Choroid plexus epithelial cell (primary cell): ENCODE measurements around the genes HTATIP2, ANO3, BDNF, MPPED2 and PAX6.

DNA sequence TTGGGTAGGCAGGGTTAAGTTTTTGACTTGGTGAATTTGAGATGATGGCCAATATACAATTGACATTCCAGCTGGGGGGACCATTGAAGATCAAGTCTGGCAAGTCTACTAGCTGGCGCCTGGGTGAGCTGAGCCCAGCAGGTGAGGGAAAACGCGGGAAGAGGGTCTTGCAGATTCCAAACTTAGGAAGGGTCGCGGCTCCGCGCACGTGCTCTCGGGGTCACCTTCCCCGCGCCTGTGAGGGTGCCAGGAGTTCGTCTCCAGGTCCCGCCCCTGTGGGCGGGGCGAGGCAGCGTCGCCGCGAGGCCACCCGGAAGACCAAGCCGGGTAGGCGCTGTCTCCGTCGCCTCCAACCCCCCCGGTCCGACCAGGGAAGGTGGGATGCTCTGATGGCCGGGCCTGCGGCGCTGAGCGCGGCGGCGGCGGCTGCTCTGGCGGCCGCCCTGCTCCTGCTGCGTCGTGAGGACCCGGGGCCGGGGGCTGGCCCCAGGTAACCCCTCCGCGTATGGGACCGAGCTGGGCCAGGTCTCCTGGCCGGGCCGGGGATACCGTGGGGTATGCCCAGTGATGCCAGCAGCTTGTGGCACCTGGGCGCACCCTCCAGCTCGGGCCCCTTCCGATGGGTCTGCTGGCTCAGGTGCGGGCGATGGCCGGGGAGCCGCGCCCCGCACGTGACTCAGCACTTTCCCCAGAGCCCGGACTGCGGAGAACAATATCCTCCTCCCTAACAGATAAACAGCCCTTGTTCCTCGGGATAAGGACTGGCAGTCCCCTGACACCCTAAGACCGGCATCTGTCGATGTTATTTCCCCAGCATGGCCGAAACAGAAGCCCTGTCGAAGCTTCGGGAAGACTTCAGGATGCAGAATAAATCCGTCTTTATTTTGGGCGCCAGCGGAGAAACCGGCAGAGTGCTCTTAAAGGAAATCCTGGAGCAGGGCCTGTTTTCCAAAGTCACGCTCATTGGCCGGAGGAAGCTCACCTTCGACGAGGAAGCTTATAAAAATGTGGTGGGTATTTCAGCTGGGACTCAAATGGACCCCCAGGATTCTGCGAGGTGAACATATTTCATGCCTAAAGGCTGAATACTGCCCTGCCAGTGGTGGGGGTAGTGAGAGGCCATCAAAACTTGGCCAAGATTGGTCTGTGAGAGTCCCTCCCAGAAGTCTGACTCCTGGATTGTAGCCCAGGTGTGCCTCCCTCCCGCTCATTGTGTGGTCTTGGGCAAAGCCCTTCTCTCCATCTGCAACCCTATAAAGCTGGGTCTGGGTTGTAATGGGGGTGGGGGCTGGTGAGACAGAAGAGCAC lies at the start of gene HTATIP2:
Gene HTATIP2 (plus strand): TSS at position 292 of the 1,308 bp plus-strand sequence.
- RRBS, result 8% methylated on average over 31 of the region's 74 CpGs

DNA sequence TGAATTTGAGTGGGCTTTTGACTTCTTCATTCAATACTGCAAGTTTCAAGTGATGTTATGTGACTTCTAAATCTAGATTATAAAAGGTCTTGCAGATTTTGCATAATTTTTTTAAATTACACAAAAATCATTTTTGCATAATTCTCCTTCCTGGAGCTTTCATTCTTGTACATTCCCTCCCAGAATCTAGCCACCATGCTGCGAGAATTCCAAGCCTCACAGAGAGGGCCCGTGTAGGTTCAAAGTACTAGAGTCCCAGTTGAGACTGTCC lies 407.5 kb upstream of the ANO3 start:
- RRBS, result no CpG with 5 or more reads among the region's 2 CpGs

- RRBS, result under 1% methylated on average over 8 of the region's 34 CpGs
Measured at GRCh38 chr11:26331922-26332523, at the start of gene ANO3. Gene ANO3, plus strand, starts transcription at chr11:26332130.

GRCh38 chr11:26575886-26576232 lies 3.8 kb upstream of the MUC15 start:
- RRBS, result no CpG with 5 or more reads among the region's 6 CpGs

- RRBS, result no CpG with 5 or more reads among the region's 4 CpGs
Measured at GRCh38 chr11:27375150-27375890, 12.3 kb upstream of the CCDC34 start.

DNA sequence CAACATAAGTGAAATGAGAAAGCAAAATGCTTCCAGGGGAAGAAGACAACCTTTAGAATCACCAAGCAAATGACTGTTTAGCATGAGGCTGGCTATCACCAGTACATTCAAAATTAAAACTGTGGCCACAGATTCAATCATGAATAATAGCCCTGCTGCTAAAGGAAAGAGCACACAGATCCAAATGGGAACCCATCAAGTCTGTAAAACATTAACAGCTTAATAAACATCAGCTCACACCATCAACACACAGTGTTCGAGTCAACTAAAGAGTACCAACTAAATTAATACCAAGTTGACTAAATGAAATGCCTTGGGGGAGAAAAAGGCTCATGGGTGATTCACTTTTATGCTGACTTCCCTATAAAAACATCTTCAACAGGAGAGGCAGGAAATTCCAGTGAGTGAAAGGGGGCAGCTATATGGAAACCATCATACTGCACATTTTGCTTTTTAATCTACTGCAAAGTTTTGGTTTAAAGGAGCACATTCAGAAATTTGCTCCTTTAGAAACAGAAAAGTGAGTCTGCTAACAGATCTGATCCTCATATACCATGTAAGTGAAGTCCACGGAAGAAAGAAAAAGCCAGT lies 16.4 kb downstream of the LGR4 start:
- RRBS, result no CpG with 5 or more reads among the region's 2 CpGs

DNA sequence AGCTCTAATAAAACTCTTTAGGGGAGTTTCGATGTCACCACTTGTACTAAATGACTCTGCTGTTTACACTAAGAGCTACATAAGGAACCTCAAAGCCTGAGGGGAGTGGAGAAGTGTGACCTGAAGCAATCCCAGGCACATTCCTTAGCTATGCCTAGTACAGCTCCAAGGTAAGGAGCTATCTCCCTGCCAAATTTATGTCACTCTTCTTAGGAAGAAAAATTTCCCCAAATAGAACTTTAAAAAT lies 8.2 kb downstream of the LGR4 start:
- RRBS, result no CpG with 5 or more reads among the region's 1 CpG

GRCh38 chr11:27699998-27701111 lies at the start of gene BDNF:
Gene BDNF, minus strand, starts transcription at chr11:27700455.
- RRBS, result 1% methylated on average over 29 of the region's 111 CpGs

GRCh38 chr11:29159885-29160433 lies 856.9 kb downstream of the KCNA4 start:
- RRBS, result no CpG with 5 or more reads among the region's 3 CpGs

DNA sequence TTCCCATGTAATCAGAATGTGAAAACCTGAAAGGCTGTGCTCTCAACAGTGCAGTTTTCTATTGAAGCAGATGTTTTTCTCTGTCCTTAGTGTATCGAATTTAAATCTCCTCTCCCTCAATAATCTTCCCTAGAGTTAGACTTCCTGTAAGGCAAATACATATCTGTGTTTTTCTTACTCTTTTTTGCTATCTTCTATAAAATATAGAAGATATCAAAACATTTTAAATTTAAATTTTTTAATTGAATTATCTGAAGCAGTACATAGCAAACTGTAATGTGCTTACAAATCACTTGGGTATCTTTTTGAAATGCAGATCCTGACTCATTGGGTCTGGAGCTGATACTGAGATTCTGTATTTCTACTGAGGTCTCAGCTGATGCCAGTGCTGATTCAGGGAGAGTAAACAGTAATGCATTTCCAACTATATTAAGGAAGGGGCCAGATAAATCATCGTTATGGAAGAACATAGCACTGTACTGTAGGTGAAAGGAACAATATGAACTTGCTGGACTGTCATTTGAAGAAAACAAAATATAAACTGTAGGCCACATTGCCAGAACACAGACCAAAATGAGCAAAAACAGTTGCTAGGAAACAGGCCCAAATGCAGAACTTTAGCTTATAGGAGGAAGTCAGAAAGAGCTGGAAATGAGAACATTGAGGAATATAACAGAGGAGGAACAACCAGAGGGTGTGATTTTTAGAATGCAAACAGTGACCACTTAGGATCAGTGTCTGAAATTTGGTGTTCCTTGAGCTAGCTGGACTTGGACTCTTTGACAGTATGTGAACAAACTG lies 3.2 kb downstream of the ARL14EP start:
- RRBS, result no CpG with 5 or more reads among the region's 2 CpGs

GRCh38 chr11:30549498-30550025 lies 36.6 kb downstream of the MPPED2 start:
- RRBS, result no CpG with 5 or more reads among the region's 4 CpGs

DNA sequence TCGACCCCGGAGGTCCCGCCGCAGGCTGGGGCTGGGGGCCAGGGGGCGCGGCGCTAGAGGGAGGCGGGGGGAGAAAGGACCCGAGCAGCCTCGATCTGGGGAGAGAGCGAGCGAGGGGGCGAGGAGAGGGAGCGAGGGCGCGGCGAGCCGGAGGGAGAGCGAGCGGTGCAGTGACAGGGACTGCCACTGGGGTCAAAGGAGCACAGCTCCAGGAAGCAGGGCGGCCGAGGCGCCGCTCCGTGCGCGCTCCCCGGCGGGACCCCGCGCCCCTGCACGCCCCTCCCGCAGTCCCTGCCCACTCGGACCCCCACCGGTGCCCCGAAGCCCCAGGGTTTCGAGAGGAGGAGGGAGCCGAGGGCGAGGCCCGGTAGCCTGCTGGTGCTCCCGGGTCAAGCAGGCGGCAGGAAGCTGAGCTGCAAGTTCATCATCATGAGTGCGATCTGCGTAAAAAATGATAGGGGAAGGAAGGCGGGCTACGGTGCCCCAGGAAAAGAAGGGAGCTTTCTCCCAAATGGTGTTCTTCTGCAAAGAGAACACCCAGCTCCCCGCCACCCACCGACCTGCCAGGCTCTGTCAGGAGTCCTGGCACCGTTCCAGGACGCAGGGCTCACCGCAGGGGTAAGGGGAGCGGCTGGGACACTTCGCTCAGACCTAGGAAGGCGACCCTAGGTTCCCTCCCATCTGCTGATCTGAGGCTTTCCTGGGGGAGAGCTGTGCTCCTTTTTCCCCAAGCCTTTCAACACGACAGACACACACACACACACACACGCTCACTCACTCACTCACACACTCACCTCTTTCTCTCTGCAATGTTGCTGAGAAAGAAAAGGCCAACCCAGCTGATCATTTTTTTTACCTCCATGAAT lies at the start of gene MPPED2:
Gene MPPED2 (minus strand): TSS at position 172 of the 866 bp plus-strand sequence.
- RRBS, result 1% methylated on average over 25 of the region's 56 CpGs

DNA sequence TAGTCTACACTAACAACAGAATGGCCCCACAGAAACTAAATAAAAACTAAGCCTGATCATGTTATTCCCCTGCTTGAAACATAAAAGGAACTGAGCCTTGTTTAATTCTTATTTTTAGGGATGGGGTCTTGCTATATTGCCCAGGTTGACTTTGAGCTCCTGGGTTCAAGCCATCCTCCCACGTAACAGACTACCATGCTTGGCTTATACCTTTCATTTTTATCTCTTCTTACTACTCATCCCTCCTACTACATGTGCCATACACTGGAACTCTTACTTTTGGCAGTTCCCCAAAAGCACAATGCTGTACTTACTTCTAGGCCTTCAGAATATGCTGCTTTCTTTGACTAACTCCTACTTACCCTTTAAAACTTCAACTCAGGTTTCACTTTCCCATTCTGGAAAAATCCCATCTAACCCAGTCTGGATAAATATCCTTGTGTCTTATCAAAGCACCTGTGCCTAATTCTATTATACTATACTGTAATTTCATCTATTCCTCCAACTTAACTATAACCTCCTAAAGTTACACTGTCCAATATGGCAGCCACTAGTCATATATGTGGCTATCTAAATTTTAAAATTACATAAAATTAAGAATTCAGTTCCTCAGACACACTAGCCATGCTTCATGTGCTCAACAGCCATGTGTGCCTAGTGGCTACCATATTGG lies 62.9 kb downstream of the IMMP1L start:
- RRBS, result no CpG with 5 or more reads among the region's 1 CpG

DNA sequence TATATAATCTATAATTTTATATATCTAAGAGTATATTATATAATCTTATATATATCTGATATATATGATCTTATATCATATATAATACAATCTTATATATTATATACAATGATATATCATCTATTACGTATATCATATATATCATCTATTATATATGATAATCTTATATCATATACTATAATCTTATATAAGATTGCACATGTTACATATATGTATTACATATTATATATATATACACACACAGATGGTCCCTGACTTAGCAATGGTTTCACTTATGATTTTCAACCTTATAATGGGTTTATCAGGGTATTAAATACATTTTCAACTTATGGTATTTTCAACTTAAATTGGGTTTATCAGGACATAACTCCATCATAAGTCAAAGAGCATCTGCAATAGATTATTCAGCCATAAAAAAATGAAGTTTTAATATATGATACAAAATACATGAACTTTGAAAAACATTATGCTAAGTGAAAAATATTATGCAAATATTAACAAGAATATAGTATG lies 12.5 kb downstream of the IMMP1L start:
- RRBS, result no CpG with 5 or more reads among the region's 1 CpG

DNA sequence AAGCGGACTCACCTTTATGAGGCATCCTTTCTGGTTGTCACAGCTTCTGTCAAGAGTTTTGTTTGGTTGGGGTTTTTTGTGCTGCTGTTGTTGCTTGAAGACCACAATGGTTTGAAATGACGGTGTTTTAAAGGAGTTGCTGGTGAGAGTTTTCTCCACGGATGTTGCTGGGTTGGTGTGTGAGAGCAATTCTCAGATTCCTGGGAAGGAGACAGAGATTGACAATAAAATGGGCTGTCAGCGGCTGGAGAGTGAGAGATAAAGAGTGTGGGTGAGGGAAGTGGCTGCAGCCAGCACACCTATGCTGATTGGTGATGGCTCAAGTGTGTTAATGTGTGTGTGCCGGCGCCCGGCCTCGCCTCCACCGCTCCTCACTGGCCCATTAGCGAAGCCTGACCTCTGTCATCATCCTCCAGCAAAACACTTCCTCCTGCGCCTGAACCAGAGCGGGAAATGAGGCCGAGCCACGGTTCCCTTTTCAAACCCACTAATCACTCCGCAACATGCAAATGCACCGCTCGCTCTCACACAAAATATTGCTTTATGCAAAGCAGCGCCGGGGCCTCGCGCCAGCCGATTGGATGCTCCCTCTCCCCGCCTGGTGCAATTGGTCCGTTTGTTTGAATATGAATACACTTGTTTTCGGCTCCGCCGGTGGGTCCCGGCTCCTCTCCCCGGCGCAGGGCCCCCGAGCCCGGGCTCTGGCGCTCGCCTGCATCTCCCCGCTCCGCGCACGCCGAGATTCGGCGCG lies at the start of gene PAX6:
Gene PAX6 (minus strand): TSS at position 507 of the 751 bp plus-strand sequence.
- RRBS, result 1% methylated on average over 7 of the region's 42 CpGs

GRCh38 chr11:31836720-31836993 lies 25.5 kb upstream of the PAX6 start:
- RRBS, result no CpG with 5 or more reads among the region's 1 CpG

GRCh38 chr11:32068278-32068531 lies 22.7 kb upstream of the RCN1 start:
- RRBS, result no CpG with 5 or more reads among the region's 4 CpGs

DNA sequence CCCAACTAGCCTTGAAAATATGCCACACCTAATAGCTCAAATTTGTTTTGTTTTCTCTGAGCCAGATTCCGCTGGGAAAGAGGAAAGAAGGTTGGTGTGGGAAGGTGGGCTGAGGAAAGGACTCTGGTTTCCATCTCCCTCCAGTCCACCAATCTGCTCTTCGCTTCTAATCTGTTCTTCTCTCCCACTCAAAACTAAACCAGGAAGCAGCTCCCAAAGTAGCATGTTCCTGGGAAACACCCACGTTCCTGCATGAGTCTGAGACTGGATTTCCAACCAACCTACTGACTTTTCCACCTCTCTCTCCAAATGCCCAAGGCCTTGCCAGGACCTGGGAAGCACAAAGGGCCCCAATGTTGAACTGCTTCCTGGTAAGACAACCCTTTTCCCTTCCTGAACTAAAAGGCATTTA lies 110.2 kb downstream of the WT1 start:
- RRBS, result no CpG with 5 or more reads among the region's 3 CpGs

DNA sequence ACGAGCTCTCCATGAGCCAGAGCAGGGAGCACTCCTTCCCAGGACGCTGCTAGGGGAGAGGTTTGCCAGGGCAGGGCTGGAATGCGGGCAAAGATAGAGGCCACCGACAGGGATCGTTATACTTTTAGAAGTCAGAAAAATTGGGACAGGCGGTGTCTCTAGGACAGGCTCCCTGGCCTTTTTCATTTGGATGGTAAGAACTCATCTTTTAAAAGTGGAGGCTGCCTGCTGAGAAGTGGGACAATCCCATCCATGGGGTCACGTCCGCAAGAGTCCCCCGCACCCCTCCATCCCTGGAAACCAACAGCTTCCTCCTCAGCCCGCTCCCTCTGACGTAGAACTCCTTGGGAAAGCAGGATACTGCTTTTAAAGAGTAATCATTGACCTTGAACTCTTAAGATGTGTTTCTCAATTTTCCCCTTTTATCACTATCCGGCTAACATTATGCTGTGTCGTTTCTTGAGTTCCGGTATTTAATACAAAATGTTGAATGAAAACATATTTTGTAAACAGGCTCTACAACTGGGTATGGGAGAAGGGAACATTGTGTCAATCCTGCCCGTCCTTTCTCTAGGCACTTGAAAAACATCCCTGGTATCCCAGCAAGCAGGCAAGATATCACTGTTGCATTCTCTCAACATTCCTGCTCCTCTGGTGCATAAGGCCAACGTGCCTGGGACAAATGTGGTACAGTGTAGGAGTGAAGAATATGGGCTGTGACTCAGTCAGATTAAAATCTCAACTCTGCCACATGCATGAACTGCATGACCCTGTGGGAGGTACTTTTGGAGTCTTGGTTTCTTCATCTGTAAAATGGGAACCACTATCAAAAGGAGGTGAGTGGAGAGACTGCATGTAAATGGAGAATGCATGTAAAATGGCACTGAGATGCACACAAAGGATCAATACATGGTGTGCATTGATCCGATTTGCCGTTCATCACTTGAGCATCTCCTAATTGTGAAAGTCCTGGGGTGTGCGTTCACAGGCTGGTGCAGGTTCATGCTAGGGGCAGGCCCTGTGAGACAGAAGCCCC lies 52.9 kb downstream of the WT1 start:
- RRBS, result no CpG with 5 or more reads among the region's 19 CpGs

DNA sequence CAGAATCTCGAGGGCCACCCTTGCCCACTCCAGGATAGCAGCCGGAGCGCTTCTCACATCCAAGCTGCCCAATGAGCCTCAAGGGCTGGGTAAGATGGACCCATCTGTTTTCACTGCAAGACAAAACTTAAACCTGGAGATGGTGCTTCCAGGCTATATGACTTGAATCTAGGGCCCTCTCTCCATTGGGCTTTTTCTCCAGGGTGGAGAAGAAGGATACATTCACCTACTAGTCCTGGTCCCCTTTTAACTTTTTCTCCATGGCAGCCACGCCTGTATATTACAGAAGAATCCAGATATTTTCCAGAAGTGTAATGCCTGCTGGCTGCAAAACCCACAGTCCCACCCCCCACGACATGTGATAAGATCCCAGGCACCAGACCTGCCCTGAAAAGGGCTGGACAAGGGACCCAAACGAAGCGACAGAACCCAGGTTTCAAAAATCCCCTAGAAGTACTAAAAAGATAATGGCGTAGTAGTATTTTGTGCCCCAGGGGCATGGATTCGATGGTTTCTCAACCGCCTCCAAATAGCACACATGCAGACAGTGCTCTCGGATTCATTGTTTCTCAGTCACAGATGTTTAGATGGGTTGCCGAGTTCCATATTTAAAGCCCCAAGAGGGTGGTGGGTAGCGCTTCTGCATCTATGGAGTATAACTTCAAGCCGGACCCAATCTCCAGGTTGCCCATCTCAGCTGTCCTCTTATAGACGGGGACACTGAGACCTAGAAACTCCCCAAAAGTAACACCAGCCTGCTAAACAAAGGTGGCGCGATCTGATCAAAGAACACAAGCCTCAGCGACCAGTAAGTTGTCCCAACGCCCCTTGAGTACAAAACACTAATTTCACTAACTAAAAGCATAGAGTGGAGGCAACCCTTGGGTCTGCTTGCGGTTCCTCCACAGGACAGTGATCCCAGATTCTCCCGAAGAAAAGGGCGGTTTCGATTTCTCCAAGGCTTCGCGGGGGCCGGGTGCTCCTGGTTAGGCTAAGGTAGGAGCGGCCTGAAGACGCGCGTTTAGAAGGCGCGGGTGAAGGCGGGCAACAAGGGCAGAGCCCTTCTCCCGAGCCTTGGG lies 2.6 kb downstream of the WT1 start:
- RRBS, result no CpG with 5 or more reads among the region's 34 CpGs